GM12892 (cell line): ENCODE data around the genes SNRPB2 and DTD1.

- RRBS, result no CpG with 5 or more reads among the region's 21 CpGs
These were observed 193.8 kb downstream of the KIF16B start for GRCh38 chr20:16379206-16380013.

DNA sequence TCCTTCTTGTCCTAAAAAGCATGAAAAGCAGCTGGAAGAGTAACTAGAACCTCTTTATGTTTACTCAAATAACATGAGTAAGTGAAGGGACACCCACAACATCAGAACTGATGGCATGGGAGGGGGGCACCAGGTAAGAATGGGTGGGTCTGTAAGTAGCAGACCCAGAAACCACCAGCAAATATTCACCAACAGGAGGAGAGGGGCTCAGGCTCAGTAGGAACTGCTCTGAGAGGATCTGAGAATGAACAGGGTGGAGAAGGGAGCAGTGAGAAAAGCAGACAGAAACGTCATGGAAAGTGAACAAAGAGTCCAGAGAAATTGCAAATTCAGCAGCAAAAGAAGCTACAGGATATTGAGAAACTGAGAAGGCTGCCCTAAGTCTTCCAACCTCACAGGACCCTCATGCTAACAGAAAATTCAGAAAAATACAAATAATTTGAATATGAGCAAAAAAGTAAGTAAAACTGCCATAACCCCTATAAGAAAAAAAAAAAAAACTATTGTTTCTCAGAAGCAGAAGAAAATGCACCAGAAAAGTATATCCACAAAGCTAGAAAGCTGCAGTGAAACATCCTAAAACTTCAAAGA is 121.2 kb downstream of the KIF16B start:
- RRBS, result no CpG with 5 or more reads among the region's 1 CpG

DNA sequence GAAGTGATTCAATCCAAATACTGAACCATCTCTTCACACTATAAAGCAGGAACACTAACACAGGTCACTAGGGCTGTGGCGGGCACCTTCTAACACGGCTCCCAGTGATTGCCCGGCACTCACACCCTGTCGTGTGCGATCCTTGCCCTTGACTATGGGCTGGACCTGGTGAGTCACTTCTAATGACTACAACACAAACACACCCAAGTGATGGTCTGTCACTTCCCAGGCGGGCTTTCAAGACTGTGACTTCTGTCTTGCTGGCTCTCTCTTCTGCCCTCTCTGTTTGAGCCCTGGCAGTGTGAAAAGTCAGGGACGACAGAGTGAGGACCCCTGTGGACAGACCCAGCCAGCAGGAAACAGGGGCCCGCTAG is 43.1 kb downstream of the KIF16B start:
- RRBS, result no CpG with 5 or more reads among the region's 8 CpGs

DNA sequence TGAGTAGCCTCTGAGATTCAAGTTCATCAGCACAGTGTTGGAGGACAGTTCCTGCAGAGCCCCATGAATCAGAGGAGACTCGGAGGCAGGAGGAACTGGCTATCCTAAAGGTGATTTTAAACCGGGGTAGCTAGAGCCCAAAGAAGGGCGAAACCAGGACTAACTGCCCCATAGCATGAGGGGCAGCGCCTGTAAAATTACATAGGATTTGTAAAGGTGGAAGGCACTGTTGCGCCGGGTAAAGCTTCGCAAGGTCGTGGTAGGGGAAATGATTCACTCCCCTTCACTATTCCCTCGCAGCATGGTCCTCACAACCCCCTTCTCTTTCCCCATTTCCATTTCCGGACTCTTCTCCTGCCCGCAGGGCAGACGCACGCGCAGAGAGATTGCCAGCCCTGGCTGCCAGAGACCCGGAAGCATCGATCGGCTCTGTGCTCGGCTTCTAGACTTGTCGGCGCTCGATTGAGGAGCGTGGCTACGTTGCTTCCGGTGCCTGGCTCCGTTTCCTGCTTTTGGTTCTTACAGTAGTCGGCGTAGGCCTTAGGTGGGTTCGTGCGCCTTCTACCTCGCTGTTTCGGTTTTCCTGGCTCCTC is at the start of gene SNRPB2:
SNRPB2 (plus strand) TSS at position 506 of the 593 bp plus-strand sequence.
- RRBS, result 1% methylated on average over 14 of the region's 31 CpGs

DNA sequence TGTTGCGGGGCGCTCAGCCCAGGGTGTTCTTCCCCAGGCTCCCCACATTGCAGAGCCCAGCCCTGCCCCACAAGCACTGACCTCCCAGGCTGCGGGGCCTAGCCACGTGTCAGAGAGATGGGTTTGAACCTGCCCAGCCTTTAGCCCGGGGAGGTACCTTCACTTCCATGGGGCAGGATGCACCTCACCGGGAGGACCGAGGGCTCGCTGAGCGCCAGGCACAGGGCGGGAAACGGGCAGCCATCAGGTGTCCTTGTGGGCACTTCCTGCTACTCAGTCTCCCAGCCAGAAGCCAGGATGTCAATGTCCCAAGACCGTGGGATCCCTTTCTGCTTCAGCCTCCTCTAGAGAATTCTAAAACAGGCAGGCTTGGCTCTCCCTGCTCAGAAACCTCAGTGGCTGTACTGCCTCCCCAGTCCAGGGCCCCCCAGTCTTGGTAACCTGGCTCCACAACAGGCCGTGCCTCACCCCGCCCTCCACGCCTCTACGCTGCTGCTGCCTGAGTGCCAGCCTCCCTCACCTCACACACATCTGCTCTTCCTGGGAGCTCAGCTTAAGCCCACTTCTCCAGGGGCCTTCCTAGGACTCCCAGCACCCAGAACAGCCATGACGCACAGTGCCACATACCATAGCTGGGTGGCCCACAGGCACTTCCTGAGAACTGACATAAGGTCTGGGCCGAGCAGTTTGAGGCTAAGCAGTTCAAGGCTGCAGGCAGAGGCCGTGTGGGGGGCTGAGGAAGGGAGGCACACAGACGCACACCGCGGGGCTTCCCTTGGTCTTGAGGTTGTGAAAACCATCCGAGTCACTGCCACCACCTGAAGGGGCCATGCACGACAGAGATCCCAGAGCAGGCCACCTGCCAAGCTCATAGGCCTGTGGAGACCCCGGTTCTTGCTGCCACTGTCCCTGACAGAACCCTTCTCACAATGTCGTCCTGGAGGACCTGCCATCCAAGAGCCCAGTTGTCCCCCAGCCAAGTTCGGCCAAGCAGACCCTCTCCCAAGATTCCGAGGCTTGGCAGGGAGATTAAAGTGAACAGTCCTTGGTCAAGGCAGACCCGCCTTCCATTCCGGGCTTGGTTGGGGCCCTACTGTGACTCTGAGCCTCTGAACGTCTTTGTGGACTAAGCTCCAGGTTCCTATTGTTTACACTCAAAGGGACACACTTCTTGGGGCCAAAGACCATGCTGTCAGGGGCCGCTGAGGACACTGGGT is 42.5 kb downstream of the DSTN start:
- RRBS, result 33% methylated on average over 1 of the region's 32 CpGs

DNA sequence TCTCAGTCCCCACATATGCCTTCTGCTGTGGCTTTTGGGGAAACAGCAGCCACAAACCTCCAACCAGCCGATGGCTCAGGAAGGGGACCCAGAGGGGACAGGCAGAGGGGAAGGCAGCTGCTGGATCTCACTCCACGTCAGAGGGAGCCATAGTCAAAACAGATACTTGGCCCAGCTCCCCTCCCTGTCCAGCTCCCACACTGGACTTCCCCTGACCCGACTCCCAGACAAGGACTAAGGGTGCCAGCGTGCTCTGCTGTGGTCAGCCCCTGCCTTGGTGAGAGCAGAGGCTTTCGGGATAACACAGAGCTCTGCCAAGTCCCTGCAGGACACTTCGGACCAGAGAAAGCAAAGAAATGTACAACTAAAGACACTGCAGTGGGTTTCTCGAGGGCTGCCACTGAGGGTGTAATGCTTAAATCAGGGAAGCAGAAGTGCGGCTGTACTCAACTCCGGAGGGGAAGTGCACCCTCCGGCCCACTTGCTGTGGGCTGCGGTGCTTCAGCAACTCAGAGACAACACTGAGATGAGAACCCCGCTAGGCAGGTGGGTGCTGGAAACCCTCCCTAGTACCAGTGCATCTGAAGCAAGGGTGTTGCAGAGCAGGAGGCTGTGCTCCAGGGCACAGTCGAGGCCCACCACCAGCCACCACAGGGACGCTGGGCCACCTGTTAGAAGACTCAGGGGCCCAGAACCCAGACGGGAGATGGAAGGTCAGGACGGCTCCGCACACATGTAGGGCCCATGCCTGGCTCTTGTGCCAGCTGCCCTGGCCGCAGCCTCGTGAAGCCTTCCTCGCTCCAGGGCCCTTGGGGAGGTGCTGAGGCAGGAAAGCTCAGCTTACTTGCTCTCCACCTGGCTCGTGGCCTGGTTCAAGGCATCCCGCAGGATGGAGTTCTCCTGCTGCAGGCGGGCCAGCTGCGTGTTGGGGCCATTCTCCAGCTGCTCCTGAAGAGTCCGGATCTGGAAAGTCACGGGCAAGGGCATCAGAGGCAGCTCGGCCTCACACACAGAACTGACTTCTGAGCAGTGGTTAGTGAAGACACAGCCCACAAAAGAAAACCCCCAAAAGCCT is 47.0 kb downstream of the RRBP1 start:
- RRBS, result no CpG with 5 or more reads among the region's 27 CpGs

DNA sequence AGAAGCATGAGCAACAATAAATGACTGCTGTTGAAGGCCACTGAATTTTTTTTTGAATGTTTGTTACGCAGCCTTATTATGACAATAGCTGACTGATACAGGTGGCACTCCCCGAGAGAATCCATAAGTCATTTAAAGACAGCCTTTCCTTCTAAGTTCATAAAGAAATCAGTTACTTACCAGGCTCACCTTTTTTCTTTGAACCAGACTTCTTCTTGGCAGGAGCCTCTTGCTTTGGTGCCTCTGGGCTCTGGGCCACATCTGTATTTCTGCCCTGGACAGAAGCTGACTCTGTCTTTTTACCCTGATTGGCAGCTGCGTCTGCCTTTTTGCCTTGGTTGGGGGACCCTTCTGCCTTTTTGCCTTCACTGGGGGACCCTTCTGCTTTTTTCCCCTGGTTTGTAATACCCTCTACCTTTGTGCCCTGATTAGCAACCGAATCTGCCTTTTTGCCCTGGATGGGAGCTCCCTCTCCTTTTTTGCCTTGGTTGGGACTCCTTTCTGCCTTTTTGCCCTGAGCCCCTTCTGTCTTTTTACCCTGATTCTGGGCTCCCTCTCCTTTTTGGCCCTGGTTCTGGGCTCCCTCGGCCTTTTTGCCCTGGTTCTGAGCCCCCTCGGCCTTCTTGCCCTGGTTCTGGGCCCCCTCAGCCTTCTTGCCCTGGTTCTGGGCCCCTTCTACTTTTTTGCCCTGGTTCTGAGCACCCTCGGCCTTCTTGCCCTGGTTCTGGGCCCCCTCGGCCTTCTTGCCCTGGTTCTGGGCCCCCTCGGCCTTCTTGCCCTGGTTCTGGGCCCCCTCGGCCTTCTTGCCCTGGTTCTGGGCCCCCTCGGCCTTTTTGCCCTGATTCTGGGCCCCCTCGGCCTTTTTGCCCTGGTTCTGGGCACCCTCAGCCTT is 23.4 kb downstream of the RRBP1 start:
- RRBS, result no CpG with 5 or more reads among the region's 12 CpGs

- RRBS, result no CpG with 5 or more reads among the region's 18 CpGs
These were observed 22.3 kb downstream of the RRBP1 start for GRCh38 chr20:17659423-17660532.

DNA sequence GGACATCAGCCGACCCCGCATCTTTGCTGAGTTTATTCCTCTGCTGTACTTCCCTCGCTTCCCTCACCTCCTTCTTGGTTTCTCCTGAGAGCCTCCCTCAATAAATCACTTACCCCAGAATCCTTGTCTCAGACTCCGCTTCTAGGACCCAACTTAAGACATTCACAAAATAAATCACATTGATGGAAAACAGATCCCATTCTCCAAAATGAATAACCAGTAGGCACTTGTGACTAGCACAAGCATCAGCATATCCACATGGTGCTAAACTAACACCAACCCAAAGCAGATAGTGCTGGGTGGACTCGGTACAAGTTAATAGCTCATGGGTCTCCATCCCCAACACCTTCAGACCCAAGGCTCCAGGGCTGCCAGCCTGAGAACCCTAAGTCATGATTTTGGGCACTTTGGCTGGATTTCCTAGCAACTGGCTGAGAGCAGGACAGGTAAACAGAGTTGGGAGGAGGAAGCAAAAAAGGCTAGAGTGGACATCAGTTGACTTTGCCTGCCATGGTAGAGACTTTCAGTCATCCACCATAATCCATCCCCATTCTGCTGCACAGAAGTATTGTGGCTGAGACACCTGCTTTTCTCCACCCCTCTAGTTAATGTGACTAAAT is 39.2 kb downstream of the OVOL2 start:
- RRBS, result no CpG with 5 or more reads among the region's 5 CpGs

DNA sequence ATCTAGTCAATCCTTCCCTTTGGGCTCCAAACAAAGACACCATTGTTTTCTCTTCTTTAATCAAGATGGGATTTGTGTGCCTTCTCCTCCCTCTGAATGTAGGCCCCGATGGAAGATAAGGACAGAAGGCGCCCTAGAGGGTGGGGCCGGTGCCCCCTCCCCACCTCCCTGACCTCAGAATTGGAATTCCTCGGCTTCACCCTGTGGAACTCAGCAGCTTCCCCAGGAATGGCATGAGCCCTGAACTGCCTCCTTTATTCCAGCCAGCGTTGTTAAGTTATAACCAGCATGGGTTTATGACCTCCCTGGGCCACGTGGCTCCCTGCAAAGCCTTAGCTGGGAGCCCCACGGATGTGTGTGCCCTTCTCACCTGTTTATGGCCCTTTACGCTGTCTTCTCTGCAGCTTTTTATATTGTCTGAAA is 24.6 kb downstream of the OVOL2 start:
- RRBS, result no CpG with 5 or more reads among the region's 8 CpGs

DNA sequence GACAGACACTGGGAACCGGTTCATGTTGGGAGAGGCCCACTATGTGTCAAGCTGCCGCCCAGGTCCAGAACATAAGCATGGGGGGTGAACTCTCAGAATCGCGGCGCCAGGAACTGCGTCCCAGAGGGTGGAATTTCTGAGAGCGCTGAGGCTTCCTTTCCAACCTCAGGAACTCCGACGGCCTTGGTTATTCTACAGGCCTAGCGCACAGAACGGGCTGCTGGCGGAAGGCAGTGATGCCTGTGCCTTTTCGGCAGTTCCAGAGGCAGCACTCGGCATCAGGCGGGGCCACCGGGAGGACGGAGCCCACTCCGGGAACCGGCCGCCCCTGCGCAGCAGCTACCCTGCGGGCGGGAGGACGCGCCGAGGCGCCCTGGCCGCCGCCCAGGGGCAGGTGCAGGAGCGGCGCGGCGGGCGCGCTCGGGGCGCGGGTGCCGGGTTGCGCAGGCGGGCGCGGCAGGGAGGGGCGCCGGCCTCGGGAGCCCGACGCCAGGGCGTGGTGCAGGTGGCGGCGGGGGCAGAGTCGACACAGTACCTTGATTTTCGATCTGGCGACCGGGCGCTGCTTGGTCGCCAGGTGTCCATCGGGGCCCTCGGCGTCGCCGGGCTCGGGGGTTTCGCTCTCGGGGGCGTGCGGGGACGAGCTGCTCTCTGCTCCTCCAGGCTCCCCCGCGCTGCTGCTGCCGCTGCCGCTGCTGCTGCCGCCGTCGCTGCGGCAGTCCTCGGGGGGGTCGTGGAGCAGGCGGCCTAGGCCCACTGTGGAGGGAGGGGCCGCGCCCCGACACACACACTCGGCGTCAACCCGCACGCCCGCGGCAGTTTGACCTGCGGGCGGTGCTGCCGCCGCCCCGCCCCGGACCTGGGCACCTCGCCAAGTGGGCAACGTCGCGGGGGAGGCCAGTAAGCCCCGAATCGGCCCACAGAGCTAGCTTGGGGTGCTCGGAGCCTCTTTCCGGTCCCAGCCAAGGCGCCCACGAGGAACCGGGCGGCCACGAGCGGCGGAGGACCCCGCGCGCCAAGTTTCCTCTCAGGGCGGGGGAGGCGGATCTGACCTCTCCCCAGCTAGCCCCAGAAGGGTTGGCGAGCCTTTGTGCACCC is 1.2 kb downstream of the OVOL2 start:
- RRBS, result 2% methylated on average over 15 of the region's 115 CpGs

GRCh38 chr20:18493953-18494359 is 3.1 kb downstream of the RBBP9 start:
- RRBS, result no CpG with 5 or more reads among the region's 5 CpGs

- RRBS, result under 1% methylated on average over 13 of the region's 104 CpGs
These were observed at the start of gene DTD1 for GRCh38 chr20:18587593-18588820. Gene DTD1, plus strand, starts transcription at chr20:18588054.

- RRBS, result no CpG with 5 or more reads among the region's 9 CpGs
These were observed 170.5 kb downstream of the SCP2D1 start for GRCh38 chr20:18983974-18984673.

DNA sequence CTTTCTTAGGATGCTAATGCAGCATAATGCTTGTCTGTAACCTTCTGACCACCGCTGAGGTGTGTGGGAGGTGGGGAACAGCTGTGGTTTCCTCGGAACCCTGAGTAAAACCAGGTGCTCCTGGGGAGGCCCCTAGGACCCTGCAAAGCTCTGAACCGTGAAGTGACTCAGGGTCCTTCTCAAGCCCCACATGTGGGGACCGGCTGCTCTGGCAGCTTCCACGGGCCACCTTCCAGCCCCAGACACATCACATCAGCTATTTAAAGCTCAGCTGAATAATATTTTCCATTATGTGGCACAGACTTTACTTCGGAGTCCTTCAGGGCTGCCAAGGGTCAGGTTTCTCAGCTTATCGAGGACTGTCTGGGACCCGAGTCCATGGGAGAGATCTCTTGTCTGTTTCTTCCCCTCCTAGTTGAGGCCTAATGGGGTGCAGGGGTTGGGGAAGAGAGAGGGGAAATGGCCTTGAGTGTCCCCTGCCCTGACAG is 186.2 kb upstream of the SLC24A3 start:
- RRBS, result no CpG with 5 or more reads among the region's 8 CpGs

DNA sequence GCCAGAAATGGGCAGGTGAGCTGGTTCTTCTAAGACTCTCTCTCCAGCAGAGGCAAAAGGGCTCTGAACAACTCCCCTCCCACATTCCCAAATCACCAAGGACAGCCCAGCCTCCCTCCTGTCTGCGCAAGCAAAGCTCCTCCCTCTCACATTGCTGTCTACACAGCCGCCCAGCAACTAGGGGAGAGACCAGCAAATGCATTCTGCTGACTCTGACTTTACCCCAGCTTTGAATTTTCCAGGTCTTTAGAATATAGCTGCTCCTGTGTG is 205.9 kb upstream of the RIN2 start:
- RRBS, result no CpG with 5 or more reads among the region's 2 CpGs

DNA sequence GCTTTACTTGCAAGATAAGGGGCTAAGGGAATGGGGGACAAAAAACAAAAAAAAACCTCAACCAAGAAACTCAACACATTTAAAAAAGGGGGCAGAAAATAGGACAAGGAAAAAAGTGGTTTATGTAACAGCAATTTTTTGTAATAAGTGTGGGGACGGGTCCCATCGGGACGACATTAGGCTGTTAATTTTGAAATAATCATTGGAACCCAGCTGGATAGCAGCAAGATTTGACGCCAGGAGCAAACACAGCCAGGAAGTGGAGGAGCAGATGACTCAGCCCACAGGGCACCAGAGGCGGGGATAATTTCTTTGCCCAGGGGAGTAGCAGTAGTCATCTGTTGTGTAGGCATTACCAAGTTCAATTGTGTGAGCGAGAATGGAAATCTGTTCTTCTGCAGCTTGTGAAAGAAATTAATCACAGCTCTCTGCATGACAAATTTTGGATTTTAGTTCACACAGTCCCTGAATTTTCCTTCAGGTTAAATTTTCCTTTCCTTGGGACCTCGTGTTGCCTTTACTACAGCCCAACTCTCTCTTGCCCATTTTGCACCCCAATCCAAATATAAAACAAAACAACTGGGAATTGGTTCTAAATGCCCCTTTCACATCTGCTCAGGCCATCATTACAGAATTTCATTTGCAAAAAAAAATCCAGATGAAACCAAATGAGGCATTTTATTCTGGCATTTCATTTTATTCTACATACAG is 22.5 kb upstream of the RIN2 start:
- RRBS, result no CpG with 5 or more reads among the region's 7 CpGs

DNA sequence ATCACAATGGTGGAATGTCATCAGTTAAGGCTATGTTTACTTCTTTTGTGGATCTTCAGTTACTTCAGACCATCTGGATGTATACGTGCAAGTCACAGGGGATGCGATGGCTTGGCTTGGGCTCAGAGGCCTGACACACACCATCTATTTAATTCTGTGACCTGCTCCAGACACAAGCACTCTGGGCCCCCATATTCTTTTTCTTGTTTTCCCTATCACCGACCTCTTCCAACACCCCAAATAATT is 1.5 kb upstream of the RIN2 start:
- RRBS, result no CpG with 5 or more reads among the region's 3 CpGs

- RRBS, result no CpG with 5 or more reads among the region's 1 CpG
These were observed 27.8 kb downstream of the RIN2 start for GRCh38 chr20:19785885-19786204.

DNA sequence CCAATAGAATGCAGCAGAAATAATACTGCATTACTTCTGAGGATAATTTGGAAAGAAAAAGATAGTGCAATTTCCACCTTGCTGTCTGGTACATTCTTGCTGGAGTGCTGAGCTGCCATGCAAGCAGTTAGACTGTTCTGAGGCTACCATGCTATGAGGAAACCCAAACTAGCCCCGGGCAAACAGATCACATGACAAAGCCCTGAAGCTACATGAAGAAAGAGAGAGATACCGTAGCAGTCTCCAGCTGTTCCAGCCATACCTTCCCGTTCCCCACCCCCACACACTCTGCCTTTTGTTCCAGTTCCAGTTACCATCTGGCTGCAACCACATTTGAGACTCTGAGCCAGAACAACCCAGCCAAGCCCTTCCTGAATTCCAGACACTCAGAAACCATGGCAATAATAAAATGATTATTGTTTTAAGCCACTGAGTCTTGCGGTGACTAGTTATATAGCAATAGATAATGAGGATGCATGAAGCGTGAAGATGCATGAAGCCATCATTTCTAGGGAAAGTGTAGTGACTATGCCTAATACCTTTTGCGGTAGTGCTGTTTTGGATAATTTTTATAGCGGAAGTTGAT is 28.2 kb downstream of the RIN2 start:
- RRBS, result no CpG with 5 or more reads among the region's 7 CpGs